Measurements from ENCODE around the gene DIPK2A.

DNA sequence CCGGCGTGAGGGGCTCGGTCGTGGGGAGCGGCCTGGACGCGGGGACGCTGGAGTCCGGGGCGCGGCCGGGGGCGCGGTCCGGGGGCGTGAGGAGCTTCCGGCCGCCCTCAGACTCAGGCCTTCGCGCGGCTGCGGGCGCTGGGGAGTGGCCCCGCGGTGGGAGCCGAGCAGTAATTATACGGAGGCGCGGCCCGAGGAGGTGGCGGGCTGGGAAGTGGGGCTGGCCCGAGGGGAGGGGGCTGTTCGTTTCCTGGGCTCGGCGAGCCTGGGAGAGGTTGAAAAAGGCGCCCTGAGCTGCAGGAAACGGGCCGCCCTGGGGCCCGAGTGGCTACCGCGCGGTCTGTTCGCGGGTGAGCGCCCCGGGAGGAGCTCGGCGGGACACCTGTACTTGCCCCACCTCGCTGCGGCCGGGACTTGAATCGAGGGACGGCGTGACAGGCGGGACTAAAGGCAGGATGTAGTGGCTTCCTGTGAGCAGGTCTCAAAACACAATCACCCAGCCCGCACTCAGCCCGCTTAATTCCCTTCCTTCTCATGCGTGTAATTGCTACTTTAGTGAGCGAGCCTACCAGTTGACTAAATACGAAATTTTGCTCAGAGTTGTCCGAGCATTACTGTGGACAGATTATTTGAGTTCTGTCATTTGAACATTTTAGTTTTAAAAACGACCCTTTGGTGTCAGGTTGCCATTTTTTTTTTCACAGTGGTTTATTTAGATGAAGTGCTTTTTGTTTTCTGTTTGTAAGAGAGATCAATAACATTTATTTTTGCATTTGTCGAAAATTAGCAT, 846 bp downstream of the RASA2 start:
- RAMPAGE, long total RNA: no peak
- RRBS: 1% methylated on average over 15 of the region's 63 CpGs

- RAMPAGE, long total RNA: no peak
- RRBS: no CpG with 5 or more reads among the region's 2 CpGs
These were observed 6.3 kb downstream of the RASA2 start for GRCh38 chr3:141493102-141493566.

- RAMPAGE, long total RNA: no peak
- RRBS: 11% methylated on average over 4 of the region's 47 CpGs
These were observed 34.1 kb downstream of the GRK7 start for GRCh38 chr3:141797085-141798031.

GRCh38 chr3:141878218-141878890, 1.9 kb downstream of the ATP1B3 start:
- RAMPAGE, long total RNA: no peak
- RRBS: no CpG with 5 or more reads among the region's 4 CpGs

- RAMPAGE, long total RNA: no peak
- RRBS: no CpG with 5 or more reads among the region's 2 CpGs
These were observed 20.1 kb downstream of the ATP1B3 start for GRCh38 chr3:141896266-141897225.

DNA sequence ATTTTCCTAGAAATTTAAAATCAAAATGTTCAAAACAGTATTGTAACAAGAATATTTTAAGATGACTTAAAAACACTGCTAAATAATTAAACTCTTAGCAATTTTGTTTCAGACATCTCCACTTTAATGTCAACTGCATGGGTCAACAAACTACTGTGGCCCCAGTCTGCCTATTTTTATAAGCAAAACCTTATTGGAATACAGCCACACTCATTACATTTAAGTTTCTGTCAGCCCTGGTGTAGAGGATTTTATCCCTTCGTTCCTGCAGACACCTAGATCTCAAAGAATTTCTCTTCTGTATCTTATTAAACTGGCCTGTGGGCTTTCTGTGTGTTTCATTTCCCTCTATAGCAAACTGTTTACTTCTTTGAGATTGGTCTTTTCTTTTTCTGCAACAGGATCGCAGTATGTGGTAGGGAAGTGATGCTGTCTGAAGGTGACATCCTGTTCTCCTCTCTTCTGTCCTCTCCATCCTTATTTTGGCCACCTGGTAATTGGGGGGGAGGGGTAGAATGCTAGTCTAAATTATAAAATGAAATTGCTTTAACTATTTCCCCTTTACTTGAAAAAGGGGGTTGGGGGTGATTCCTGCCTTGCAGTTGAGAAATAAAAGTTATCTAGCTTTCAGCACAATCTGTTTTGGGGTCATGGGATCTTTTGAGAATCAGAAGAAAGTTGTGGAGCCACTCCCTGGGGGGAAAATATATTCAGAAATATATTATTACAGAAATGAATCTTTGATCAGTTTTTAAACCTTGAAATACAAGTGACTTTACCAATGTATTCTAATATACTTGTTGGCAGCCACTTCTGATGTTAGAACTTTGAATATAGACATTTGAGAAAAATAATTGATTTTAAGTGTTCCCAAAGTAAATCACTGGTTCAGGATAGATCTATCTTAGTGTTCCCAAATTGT, 25.6 kb downstream of the ATP1B3 start:
- RAMPAGE, long total RNA: no peak
- RRBS: no CpG with 5 or more reads among the region's 2 CpGs

DNA sequence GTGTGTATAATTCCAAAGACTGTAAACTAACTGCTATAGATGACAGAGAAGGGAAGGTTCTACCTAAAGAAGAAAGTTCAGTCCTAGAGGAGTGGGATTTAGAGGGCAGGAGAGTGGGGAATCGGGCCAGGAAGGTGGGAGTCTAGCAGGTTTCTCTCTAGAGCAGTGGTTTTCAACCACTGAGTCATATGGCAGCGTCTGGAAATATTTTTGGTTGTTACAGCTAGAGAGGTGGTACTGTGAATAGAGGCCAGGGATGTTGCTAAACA, 28.6 kb downstream of the ATP1B3 start:
- RAMPAGE, long total RNA: no peak
- RRBS: no CpG with 5 or more reads among the region's 2 CpGs

DNA sequence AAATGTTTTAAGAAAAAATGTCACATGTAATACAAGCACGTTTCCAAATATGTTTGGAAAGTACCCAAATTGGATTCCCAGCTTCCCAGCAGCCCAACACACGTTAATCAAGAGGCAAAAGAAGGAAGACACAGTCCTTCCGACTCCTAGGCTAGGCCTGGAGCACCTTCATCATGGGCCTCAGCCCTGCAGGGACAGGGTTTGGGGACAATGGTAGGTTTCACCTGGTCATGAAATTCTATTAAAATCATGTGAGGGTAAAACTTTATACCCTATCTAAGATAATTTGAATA, 83.9 kb downstream of the ATP1B3 start:
- RAMPAGE, long total RNA: no peak
- RRBS: no CpG with 5 or more reads among the region's 3 CpGs

DNA sequence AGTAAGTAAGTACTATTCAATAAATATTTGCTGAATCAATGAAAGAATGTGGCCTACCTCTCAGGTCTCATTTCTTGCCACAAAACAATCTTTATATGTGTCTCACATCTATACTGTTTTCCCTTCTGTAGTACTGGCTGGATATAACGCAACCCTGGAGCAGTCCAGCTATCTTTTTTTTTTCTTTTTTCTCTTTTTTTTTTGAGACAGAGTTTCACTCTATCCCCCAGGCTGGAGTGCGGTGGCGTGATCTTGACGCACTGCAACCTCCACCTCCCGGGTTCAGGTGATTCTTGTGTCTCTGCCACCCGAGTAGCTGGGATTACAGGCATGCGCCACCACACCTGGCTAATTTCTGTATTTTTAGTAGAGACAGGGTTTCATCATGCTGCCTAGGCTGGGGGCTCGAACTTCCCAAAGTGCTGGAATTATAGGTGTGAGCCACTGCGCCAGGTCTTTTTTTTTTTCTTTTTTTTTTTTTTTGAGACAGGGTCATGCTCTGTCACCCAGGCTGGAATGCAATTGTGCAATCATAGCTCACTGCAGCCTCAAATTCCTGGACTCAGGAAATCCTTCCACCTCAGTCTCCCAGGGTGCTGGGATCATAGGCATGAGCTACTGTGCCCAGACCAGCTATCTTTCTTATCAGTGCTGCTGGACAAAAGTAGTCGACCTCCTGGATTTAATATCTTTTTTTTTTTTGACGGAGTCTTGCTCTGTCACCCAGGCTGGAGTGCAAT, 61.0 kb downstream of the TFDP2 start:
- RAMPAGE, long total RNA: no peak
- RRBS: no CpG with 5 or more reads among the region's 11 CpGs

GRCh38 chr3:142239438-142239815, 14.0 kb upstream of the GK5 start:
- RAMPAGE, long total RNA: no peak
- RRBS: no CpG with 5 or more reads among the region's 2 CpGs

DNA sequence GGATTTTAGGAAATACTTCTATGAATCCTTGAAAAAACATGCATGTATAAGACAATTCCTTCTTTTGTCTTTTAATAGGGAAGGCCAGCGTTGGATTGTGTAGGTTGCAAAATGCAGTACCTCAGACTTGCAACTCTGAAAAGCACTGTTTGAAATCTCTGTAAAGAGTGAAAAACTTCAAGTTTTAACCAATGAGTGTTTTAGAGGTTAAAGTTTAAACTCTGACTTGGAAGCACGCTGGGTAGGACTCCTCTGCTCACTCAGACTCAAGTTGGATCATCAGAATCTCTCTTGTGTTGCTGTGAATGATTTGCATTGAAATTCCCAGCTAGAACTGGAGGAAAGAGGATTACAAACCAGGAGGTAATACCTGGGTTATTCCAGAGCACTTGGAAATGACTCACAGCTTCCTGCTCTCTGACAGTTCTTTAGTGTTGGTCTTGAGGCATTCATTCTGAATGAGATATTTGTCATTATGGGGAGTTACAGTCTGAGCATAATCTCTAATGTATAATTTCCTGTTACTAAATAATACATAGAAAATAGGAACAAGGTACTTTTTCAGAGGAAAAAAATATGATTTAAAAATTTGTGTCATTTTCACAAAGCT, 49.1 kb downstream of the PLS1 start:
- RAMPAGE, long total RNA: no peak
- RRBS: no CpG with 5 or more reads among the region's 2 CpGs

- RAMPAGE, long total RNA: no peak
- RRBS: no CpG with 5 or more reads among the region's 6 CpGs
These were observed 15.7 kb downstream of the TRPC1 start for GRCh38 chr3:142739307-142740149.

DNA sequence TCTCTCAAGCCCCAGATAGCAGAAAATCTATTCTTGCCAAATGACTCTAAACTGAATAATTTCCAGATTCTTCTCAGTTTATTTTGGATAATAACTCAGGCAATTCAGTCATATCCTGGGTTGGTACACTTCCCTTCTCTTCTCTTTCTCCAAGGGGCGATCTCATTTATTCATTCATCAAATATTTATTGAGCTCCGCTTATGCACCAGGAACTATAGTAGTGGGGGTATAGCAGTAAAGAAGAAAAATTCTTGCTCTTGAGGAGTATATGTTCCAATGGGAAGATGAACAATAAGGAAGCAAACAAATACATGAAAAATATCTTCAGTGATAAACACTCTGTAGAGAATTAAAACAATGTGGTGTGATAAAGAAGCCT, 13.5 kb upstream of the PCOLCE2 start:
- RAMPAGE, long total RNA: no peak
- RRBS: no CpG with 5 or more reads among the region's 2 CpGs

DNA sequence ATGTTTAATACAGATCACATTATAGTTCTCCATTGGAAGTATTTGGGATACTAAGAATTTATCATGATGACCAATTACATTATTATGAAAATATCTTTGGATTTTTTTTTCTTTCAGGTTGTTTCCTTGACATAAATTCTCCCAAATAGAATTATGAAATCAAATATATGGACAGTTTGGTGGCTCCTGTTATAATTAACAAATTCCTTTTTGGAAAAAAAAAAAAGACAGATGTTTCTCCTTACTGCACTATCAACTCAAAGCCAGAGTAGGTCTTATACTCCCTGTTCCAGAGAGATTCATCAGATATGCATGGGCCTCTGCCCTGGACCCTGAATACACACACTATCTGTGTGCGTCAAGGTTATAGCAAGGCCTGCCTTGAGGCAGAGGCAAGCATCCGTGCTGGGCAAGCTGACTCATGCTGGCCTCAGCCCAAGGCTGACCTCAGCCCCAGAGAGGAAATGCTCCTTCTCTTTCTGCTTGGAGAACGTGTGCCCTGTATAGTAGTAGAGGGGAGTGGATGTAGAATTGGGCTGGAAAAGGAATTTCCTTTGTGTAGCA, 13.0 kb upstream of the PAQR9 start:
- RAMPAGE, long total RNA: no peak
- RRBS: no CpG with 5 or more reads among the region's 3 CpGs

DNA sequence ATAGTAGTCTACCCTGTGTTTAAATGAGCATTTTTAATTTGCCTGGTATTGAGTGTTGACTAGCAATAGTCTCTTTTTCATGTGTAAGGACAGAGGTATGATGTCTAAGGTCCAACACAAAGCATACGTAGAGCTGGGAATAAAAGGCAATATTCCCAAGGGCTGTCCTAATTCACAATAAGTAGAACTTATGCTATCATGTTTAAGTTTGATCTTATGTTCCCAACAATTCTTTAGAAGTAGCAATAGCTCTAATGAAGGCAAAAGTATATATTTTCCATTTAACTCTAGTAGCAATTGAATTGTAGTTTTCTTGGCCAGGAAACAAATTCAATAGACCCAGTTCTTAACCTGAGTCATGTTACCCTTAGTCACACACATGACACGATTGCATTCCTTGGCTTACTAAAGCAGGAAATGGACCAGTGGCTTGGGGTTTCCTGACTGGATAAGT, 324.0 kb downstream of the CHST2 start:
- RAMPAGE, long total RNA: no peak
- RRBS: no CpG with 5 or more reads among the region's 2 CpGs

DNA sequence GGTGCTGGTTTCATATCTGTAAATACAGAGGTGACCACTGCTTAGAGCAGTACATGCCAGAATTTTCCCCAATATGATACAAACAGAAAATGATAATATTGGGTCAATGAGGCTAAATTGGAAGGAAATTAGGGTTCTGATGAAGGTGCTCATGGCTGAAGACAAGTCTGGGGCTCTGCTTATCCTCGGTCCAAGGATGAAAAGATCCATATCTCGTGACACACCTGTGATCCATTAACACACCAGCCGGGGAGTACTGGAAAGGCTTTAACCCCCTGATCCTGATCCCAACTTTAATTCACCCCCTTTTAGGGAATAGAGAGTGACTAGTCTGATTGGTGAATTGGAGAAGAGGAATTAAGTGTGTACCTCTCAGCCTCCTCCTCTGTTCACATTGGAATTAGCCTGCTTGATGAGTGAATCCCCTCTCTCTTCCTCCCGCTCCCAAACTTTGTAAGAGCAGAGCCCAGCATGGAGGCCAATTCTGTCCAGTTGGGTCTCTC, 35.1 kb downstream of the SLC9A9 start:
- RAMPAGE, long total RNA: no peak
- RRBS: no CpG with 5 or more reads among the region's 4 CpGs

DNA sequence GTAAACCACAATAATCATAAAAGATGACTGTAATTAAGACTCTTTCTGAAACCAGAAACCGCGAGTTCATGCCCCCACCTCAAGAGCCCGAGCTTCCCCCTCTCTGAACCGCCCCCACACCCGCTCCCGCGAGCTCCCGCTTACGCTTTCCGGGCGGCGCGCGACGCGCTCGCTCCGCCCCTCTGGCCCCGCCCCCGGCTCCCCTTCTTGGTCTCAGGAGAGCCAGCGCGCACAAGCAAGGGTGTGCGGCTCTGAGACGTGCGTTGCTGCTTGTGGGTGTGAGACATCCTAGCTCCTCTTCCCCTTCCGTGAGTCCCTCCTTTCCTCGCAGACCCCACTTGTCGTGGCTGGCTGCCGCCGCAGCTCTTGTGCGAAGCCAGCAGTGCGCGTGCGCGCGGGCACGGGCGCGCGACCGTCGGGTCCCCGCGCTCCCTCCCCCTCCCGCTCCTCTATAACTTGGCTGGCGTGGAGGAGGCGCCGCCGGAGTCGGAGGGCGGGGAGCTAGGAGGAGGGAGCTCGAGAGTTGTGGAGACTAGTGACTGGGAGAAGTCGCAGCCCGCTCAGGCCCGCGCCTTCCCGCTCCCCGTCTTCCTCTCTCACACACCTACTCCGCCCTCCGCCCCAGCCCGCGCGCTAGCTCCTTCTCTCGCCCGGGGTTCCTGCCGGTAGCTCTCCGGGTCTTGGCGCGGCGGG, at the start of gene DIPK2A:
TSS of gene DIPK2A (plus strand) at position 232 of the 693 bp plus-strand sequence.
- RAMPAGE, long total RNA: no peak
- RRBS: under 1% methylated on average over 9 of the region's 70 CpGs

- RAMPAGE, long total RNA: no peak
- RRBS: 3% methylated on average over 4 of the region's 35 CpGs
These were observed 1.4 kb downstream of the DIPK2A start for GRCh38 chr3:143973015-143973513.

- RAMPAGE, long total RNA: no peak
- RRBS: no CpG with 5 or more reads among the region's 2 CpGs
These were observed 22.1 kb downstream of the PLOD2 start for GRCh38 chr3:146138705-146139410.

- RAMPAGE, long total RNA: no peak
- RRBS: under 1% methylated on average over 3 of the region's 17 CpGs
These were observed 537 bp downstream of the PLOD2 start for GRCh38 chr3:146160456-146160838.